ENCODE data around the genes ROPN1 and UMPS.

DNA sequence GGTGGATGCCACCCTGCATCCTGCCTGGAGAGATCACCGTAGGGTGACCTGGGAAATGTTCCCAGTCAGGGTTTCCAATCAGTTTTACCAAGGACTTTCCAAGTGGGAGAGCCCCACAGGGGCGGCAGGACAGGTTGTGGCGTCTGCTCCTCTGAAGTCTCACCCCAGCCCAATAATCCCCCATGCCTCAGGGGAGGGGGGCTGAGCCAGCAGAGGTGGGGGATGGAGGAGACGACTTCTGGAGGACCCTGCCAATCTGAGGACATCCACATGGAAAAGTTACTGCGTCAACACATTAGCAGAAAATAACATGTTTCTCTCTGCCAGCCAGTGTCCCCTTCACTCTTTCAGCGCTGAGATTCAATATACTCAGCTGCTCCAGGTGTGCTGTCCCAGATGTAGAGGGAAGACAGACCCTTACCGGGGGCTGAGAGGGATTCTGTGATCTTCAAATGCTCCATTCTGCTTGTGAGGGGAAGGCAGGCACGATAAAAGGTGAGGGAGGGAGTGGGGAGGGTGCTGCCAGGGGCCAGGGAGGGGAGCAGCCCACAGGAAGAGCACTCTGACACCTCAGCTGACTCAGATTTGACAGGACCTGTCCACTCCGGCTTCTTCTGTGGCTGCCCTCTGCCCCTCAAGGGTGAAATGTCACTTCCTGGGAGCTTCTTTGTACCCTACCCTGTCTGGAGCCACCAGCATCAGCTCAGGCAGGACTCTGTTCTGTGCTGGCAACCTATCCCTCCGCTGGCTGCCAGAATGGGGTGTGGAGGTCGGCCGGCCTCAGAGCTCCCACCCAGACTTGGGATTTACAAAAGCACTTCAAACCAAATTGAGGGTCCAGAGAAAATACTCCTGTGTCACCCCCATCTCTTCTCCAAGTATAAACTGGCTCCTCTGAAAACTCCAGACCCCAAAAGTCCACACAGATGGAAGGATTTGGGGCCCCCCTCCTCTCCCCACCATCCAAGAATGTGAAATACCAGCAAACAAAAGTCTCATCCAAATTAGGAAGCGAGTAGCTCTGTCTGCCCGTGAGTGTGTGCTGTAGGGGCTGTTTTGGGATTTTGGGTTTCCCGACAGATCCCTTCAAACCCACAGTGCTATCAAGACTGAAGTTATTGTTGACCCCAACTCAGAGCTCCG lies 113.9 kb upstream of the HACD2 start:
- PRO-cap, result no peak

DNA sequence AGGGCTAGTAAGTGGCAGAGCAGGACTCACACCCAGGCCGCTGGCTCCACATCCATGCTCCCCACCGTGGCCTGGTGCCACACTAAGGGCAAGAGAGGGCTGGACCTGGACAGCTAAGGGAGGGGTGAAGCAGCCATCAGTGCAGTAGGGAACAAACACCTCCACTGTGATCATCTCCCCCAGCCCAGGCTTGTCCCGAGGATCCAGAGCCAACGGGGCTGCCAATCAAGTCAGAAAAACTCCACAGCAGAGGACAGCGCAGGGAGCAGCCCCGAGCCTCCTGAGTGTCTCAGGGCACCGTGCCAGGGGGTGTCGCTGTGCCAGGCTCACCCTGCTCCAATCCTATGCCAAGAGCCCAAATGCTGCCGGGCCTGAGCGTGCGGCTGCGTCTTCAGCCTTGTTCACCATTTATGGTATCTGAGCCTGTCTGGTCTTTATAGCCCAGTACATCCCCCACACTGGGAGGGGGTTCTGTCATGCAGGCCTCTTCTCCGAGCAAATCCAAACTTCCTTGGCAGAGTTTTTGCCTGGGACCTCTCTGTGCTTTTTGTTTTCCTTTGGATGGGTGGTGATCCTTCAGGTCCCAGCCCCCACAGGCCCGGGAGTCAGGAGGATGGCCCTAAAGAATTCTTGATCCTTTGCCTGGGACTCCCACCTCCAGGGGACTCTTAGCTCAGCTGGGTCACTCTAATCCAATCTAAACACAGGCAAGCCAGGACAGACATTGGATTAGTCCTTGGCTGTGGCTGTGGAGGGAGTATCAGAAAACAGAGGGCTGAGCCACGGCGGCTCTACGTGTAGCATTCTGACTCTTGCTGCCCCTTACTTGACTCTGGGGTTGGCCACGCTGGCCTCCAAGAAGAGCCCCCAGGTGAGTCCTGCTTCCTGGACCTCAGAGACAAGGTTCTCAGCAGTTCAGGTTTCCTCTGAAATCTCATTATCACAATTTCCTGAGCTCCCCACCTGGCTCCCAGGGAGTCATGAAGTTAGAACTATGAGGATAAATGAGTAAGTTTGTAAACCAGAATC lies 135.1 kb upstream of the HACD2 start:
- PRO-cap, result no peak

DNA sequence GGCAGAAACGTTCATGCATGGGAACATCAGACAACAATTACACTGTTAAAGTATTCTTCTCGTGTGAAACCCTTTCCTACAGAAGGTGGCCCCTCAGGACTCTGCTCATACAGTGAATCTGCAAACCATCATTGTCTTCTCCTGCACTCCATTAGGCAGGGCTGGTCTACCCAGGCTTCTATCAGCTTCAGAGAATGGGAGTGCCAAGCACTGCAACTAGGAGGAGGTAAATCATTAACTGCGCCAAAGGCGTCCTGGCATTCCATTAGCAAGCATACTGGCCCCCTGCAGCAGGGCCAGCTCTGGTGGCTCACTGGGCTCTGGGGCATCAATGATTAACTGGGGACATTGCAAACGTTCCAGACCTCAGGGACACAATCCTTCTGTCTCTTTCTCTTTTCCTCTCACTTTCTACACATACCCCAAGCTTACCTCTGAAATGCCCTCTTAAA lies 129.1 kb downstream of the MYLK start:
- PRO-cap, result no peak

GRCh38 chr3:123792635-123792834 lies 91.6 kb downstream of the MYLK start:
- PRO-cap, result unidirectional peak, plus-strand start at chr3:123792721

DNA sequence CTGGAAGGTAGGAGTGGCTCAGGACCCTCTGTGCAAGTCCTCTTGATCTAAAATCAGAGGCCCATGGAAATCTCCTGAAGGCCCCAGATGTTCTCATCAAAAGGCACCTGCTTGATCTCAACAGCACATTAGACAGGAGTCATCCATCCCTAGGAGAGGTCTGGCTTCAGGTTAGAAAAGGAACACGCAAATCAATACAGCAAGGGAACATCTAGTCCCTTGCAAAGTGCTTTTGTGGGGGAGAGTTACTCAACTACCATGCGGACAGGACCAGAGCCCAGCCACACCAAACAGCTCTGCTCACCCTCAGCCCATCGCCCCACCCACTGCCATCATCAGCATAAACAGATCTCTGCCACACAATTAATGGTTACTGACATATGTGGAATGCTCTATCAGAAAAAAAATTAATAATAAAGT lies 85.6 kb downstream of the MYLK start:
- PRO-cap, result no peak

- PRO-cap, result no peak
Measured at GRCh38 chr3:123991867-123992319, at the start of gene ROPN1. Gene ROPN1 (minus strand): TSS chr3:123992124.

- PRO-cap, result no peak
Measured at GRCh38 chr3:124037357-124038588, 4.6 kb downstream of the KALRN start.

GRCh38 chr3:124042262-124043494 lies 9.5 kb downstream of the KALRN start:
- PRO-cap, result no peak

DNA sequence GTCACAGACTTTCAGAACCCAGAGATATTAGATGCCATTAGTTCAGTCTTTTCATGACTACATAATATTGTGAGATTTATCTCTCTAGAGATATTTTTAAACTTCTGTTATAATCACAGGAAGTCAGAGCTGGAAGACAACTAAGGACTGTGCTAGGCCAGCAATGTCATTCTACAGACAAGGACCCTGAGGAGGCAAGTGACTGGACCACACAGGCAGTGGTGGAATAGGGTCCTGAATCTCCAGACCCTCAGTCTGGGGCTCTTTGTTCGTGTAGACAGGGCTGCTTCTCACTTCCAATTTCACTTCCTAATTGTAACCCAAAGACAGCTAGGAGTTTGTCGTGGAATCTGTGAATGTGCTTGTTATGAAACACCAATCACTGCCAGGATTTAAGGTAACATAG lies 123.9 kb downstream of the KALRN start:
- PRO-cap, result no peak

DNA sequence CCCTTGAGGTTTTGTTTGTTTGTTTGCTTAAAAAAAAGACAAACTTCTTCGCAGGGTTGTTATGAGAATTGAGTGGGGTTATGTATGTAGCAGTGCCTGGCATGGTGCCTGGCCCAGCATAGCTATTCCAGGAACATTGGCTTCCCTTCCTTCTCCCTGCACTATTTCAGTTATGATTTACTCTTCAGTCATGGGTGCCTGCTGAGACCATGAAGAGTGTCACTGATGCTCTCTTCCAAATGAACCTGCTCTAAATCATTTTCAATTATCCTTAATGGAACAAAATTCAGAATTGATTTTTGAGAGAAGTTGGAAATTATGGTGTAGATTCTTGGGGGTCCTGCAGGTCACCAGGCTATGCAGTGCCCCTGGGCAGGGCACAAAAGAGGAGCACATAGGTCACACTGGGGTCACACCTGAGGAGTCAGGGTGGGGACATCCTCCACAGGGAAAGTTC lies 242.3 kb downstream of the KALRN start:
- PRO-cap, result no peak

DNA sequence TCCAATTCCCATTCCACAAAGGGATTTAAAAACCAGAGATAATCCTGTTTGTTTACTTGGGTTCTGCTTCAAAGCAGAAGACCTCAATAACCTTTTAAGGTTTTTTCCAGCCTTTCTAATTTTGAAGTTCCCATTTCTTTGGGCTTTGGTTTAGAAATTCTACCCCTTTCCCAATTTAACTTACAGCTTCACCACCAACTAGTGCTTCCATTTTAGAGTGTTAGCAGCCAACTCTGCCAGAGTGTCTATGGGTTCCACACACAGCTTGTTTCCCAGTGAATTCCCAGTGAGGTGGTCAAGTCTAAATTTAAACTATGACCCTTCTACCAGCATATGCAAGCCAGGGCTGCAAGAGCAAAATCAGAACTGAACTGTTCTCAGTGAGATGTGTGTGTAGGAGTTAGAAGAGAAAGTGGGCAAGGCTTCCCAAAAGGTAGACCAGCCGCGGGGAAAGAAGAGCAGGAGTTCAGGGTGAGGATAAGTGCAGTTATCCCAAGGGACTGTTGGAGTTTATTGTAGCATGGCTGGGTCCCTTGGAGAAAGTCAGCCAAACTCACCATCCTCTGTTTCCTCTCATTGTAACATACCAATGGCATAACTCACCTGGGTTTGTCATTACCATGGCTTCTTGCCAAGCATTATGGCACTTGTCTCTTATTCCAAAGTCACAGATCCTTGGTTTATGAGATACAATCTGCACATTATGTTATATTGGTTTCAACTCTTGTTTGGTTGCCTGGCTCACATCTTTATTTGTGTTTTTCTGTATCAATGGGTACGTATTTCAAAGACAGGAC lies 130.4 kb upstream of the UMPS start:
- PRO-cap, result no peak

DNA sequence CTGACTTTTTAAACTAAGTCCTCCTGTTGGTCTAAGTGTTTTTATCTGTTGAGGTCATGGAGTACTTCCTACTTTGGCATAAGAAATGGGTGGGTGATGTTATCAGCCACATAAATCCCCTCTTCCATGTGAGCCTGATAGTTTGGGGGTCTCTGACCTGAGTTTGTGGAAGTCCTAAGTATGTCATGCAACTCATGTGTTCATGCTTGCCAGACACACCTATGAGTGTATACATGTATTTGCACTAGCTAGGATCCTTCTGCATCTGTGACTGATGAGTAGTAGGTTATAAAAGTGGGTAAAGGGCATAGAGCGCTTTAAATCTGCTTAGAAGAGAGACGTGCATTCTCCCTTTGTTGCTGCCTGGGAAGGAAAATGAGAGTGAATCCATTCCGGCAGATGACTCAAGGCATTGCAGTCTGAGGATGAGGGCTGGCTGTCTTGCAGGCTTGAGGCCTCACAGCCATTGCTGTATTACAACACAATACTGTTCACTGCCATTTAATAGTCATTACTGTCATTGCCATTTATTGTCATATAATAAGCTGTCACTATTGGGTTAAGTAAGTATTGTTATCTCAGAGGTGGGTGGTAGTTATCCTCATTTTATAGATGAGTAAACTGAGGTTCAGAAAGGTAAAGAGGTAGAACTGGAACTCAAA lies 120.9 kb upstream of the UMPS start:
- PRO-cap, result unidirectional peak, plus-strand start at position 320 of the sequence

DNA sequence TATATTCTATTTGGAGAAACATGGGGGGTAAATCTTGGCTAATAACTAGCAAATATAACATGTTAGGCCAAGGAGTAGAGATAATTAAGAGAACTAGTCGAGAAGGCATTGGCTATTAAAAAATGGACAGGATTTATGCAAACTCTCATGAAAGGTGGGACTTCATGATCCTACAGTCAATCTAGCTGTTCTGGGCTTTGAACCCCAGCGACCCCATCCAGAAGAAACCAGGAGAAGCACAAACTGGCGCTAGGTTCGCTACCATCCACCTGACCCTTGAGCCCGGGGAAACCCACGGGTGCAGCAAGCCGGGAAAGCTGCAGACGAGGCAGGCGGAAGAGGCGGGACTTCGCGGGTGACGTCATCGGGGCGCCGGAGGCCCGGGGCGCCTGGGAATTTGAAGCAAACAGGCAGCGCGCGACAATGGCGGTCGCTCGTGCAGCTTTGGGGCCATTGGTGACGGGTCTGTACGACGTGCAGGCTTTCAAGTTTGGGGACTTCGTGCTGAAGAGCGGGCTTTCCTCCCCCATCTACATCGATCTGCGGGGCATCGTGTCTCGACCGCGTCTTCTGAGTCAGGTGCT lies at the start of gene UMPS:
UMPS (plus strand) TSS at position 404 of the 584 bp plus-strand sequence.
- PRO-cap, result bidirectional peak, plus-strand start at position 405 of the sequence, minus-strand start at position 278 of the sequence

GRCh38 chr3:124763003-124763910 lies 33.0 kb downstream of the UMPS start:
- PRO-cap, result no peak

- PRO-cap, result no peak
Measured at GRCh38 chr3:124786367-124786865, 56.2 kb downstream of the UMPS start.

- PRO-cap, result no peak
Measured at GRCh38 chr3:124826555-124827054, 60.6 kb downstream of the ITGB5 start.

GRCh38 chr3:124835746-124836573 lies 51.2 kb downstream of the ITGB5 start:
- PRO-cap, result no peak

GRCh38 chr3:124845264-124845967 lies 41.7 kb downstream of the ITGB5 start:
- PRO-cap, result no peak

DNA sequence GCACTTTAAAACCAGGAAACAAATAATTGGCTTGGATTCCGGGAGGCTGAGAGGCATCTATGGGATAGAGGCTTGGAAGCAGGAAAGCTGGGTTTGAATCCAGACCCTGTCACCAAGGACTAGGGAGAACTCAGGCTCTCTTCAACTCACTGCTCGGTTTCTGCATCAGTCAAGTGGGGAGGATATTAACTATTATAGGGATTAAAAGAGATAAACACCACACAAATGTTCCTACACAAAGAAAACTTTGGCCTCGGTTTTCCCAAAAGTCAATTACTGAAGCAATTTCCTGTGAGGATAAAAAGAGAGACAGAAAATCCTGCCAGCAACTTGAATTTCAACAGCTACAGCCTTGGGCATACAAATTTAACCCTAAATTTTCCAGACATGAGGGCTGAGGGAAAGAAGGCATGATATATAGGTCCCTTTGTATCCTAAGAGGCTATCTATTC lies 36.0 kb downstream of the ITGB5 start:
- PRO-cap, result no peak

GRCh38 chr3:124869550-124869760 lies 17.7 kb downstream of the ITGB5 start:
- PRO-cap, result no peak

Measured in mucosa of descending colon (tissue), 1 donor.